Measurements from ENCODE around the genes HK3 and FGFR4.

- PRO-cap, result bidirectional peak, plus-strand start at chr5:176543074, minus-strand start at chr5:176543112; bidirectional peak, plus-strand start at chr5:176543541, minus-strand start at chr5:176543475
- RAMPAGE, long total RNA, 4 experiments, result start-site peak on the plus strand in 3 of 4 experiments, at chr5:176543559-176543621 at its widest, 43 to 130 reads per replicate
Measured at GRCh38 chr5:176542903-176543758, 5.9 kb upstream of the RNF44 start.

- PRO-cap, result bidirectional peak, plus-strand start at chr5:176553610, minus-strand start at chr5:176553403
- RAMPAGE, long total RNA, 4 experiments, result no peak in any of the 4 experiments
Measured at GRCh38 chr5:176553116-176553750, 4.1 kb downstream of the CDHR2 start.

GRCh38 chr5:176646838-176647309, 410 bp upstream of the TSPAN17 start:
- PRO-cap, result bidirectional peak, plus-strand start at chr5:176647402, minus-strand start at chr5:176647169
- RAMPAGE, long total RNA, 4 experiments, result no peak in any of the 4 experiments

DNA sequence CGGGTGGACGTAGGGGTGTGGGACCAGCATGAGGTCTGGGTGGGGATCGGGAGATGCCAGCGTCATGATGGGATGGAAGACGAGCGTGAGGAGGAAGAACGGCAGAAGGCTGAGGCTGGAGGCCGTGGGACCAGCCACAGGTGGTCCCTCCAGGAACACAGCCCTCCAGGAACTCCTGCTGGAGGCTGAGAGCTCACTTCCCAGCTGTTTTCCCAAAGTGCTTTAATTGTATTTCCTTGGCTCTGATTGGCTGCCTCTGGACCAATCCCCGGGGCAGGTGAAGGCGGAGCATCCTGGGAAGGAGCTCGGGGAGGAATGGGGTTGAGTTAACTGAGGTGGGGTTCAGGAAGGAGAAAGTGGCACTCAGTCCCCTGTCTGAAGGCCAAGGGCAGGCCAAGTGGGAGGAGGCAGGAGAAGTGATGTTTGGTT, 2.9 kb downstream of the TSPAN17 start:
- PRO-cap, result no peak
- RAMPAGE, long total RNA, 4 experiments, result no peak in any of the 4 experiments

GRCh38 chr5:176653413-176654030, 6.2 kb downstream of the TSPAN17 start:
- PRO-cap, result no peak
- RAMPAGE, long total RNA, 4 experiments, result no peak in any of the 4 experiments

GRCh38 chr5:176658833-176659666, 11.8 kb downstream of the TSPAN17 start:
- PRO-cap, result no peak
- RAMPAGE, long total RNA, 4 experiments, result no peak in any of the 4 experiments

DNA sequence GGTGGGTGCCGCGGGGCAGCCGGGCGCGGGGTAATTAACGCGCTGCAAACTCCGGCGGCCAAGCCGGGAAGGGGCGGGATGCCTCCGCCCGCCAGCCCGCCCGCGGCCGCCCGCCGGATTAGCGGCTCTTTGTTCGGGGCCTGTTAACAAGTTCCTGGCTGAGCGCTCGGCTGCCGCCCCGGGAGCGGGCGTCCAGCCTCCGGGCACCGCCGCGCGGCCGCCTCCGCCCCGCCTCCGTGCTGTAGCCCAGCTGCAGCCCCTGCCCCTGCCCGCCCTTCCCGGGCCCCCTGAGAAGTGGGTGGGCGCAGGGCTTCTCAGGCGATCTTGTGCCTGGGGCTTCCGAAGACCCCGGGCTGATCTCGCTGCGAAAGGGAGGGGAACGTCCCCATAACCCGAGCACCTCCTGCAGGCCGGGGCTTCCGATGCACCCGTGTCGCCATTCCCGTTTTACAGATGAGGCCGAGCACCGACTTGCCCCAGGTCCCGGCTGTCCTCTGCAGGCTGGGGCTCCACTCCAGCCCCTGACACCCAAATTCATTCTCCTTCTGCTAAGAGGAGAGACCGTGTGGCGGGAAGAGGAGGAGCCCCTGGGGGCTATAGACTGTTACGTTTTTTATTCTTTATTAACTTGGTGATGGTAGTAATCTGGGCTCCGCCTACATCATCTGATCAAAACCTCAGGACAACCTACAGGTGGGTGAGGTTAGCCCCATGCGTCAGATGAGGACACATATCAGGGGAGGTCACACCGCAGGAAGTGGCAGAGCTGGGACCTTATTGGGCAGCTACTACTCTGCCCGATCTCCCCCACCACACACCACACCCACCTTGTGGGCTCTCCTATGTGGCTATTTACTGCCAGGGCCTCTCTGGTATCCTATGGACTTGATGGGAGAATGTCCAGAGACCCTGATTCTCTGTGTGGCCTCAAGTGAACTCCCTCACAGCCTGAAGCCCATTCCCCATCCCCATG, 7.8 kb downstream of the UNC5A start:
- PRO-cap, result no peak
- RAMPAGE, long total RNA, 4 experiments, result no peak in any of the 4 experiments

GRCh38 chr5:176899246-176900017, at the start of gene HK3:
Gene HK3 (minus strand): TSS chr5:176899346.
- PRO-cap, result no peak
- RAMPAGE, long total RNA, 4 experiments, result start-site peak on the minus strand in 2 of 4 experiments, at chr5:176899340-176899346 at its widest, 11 to 12 reads per replicate

DNA sequence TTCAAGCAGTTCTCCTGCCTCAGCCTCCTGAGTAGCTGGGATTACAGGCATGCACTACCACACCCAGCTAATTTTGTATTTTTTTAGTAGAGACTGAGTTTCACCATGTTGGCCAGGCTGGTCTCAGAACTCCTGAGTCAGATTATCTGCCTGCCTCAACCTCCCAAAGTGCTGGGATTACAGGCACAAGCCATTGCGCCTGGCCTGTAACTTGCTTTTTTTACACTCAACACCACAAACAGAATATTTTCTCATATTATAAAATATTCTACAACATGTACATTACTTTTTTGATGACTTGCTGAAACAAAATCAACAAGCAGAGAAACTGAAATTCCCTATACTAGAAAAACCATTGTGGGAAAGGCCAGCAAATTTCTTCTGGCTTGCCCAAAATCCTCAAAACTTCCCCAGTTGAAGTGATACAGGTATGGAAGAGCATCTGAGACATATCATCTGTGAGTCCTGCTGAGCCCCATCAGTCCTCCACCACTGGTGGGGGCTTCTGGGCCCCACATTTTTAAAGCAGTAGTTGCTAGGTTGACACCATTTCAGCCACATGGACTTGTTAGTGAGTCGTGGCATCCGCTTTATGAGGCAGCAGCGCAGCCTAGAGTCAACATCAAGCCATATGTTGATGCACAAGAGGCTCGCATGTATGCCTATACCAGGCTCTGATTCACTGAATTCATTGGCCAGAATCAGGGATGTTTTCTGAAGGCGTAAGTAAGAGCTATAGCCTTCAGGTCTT, 26.6 kb downstream of the ZNF346 start:
- PRO-cap, result no peak
- RAMPAGE, long total RNA, 4 experiments, result no peak in any of the 4 experiments

- PRO-cap, result unidirectional peak, plus-strand start at chr5:177086882; unidirectional peak, plus-strand start at chr5:177087294; unidirectional peak, plus-strand start at chr5:177087380
- RAMPAGE, long total RNA, 4 experiments, result start-site peak on the plus strand in 3 of 4 experiments, at chr5:177086861-177087497 at its widest, 9 to 127 reads per replicate
Measured at GRCh38 chr5:177086768-177087680, at the start of gene FGFR4. Gene FGFR4 (plus strand): TSS chr5:177086915.

DNA sequence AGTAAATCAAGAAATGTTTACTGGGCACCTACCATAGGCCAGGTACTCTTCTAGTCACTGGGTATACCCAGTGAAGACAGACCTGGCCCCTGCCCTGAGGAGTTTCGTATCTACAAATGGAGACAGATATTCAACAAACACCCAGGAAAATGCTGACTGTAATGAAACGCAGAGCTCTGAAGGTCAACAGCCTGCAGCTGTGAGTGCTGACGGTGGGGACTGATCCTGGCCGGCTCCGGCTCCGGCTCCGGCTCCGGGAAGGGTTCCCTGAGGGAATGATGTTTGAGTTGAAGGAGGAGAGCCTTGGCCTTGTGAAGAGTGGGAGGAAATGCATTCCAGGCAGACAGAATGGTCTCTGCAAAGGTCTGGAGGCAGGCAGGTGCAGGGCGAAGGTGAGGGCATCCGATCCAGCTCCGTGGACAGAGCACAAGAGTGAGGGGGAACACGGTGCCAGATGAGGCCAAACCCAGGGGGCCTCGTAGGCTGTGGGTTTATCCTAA, 23.1 kb downstream of the FGFR4 start:
- PRO-cap, result no peak
- RAMPAGE, long total RNA, 4 experiments, result no peak in any of the 4 experiments

GRCh38 chr5:177134331-177135083, 934 bp downstream of the NSD1 start:
- PRO-cap, result bidirectional peak, plus-strand start at chr5:177134525, minus-strand start at chr5:177134590
- RAMPAGE, long total RNA, 4 experiments, result no peak in any of the 4 experiments

DNA sequence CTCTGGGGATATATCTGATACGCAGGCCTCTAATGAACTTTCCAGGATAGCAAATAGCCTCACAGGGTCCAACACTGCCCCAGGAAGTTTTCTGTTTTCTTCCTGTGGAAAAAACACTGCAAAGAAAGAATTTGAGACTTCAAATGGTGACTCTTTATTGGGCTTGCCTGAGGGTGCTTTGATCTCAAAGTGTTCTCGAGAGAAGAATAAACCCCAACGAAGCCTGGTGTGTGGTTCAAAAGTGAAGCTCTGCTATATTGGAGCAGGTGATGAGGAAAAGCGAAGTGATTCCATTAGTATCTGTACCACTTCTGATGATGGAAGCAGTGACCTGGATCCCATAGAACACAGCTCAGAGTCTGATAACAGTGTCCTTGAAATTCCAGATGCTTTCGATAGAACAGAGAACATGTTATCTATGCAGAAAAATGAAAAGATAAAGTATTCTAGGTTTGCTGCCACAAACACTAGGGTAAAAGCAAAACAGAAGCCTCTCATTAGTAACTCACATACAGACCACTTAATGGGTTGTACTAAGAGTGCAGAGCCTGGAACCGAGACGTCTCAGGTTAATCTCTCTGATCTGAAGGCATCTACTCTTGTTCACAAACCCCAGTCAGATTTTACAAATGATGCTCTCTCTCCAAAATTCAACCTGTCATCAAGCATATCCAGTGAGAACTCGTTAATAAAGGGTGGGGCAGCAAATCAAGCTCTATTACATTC, 76.6 kb downstream of the NSD1 start:
- PRO-cap, result no peak
- RAMPAGE, long total RNA, 4 experiments, result start-site peak on the plus strand in 1 of 4 experiments, centred at position 218 of the sequence, 11 reads per replicate

DNA sequence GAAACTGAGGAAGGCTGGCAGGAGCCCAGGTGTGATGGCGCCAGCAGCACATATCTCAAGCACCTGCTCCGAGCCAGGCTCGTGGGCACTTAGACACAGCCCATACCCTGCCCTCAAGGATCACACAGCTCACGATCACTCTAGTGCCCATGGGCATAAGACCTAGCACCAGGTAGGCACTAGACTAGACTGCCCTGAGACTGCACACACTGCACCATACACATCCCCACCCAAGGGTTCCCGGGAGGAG, 659 bp downstream of the F12 start:
- PRO-cap, result no peak
- RAMPAGE, long total RNA, 4 experiments, result no peak in any of the 4 experiments

DNA sequence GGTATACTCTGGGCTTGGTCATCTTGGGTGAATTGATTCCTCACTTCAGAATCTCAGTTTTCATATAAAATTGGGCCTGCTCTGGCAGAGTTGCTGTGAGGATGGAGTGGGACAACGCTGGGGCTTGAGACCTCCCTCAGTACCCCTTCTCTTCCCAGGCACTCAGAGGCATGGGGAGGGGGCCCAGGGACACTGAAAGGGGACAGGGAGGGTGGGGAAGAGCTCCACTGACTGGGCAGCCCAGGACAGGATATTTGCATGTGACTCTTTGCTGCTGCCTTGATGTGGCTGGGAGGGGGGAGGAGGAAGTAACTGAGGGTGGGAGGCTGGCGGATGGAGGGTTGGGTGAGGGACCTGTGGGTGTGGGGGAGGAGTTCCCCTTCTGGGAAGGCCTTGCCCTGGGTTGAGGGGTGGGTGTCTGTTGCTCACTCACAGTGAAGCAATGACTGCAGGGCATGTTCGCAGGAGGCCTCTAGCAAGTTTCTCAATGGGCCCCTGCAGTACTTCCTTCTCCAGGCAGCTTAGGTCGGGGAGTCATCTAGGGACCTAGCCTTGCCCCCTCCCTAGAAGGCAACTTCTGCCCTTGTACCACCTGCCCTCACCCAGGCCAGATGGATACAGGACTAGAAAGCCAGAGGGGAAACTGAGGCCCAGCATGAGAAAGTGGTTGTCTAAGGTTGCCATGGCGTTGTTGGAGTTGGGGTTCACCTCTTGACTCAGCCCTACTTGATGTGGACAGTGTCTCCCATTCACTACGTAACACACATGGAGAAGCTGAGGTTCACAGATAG, 2.8 kb downstream of the GRK6 start:
- PRO-cap, result bidirectional peak, plus-strand start at position 311 of the sequence, minus-strand start at position 256 of the sequence
- RAMPAGE, long total RNA, 4 experiments, result no peak in any of the 4 experiments

DNA sequence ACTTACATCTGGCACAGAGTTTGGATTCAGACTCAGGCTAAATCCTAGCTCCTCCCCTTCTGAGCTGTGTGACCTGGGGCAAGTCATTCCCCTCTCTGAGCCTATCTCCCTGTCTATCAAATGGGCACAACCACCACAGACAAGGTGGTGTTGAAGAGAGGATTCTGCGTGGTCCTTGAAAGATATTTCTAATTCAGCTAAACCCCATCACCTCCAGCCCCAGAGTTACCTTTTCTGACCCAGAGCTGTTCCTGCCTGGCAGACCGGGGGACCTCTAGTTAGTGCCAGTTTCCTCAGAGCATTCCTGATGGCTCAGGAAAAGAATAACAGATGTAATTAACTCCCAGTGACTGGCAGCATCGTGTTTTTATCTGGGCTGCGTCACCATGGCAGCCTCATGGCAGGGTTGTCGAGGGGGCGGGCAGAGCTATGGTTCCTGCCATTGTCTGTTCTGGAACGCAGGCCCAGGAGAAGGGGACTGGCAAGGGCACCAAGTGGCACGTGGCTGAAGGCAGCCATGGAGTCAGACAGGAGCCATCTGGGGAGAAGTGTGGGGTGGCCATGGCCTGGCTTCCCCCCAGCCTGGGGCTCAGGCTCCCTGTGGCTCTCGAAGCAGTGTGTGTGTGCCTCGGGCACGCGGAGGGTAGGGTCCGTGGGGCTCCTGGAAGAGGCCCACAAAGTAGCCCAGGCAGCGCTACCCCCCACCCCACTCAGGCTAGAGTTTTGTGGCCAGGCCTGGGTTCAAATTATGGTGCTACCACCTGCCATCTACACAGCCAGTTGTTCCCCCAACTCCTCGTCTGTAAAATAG, 6.6 kb downstream of the PRR7 start:
- PRO-cap, result no peak
- RAMPAGE, long total RNA, 4 experiments, result no peak in any of the 4 experiments

- PRO-cap, result no peak
- RAMPAGE, long total RNA, 4 experiments, result start-site peak on the minus strand in 4 of 4 experiments, at chr5:177467018-177467856 at its widest, 11 to 60 reads per replicate
Measured at GRCh38 chr5:177466781-177467989, 6.2 kb downstream of the DBN1 start.

DNA sequence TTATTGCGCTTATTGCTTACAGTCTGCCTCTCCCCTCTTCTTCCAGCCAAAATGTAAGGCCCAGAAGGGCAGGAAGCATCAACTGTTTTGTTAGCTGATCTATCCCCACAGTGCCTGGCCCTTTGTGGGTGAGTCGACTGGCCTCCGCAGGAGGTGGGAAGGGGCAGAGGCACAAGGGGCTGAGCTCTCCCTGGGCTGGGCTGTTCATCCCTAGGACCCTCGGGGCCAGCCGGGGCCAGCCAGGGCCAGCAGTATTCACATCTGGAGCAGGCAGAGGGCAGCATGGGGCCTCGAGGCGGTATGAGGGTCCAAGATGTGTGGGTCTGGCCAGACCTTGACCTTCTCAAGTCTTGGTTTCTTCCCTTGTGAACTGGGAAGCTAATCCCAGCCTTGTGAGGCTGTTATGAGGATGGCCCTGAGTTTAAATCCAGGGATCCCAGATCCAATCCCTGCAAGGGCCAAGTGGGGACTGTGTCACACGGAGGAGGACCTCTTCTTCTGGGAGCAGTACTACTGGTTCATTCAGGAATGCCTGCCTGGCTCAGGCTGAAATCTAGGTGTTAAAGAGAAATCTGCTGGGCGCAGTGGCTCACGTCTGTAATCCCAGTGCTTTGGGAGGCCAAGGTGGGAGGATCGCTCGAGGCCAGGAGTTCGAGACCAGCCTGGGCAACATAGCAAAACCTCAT, 11.8 kb upstream of the DBN1 start:
- PRO-cap, result no peak
- RAMPAGE, long total RNA, 4 experiments, result no peak in any of the 4 experiments

DNA sequence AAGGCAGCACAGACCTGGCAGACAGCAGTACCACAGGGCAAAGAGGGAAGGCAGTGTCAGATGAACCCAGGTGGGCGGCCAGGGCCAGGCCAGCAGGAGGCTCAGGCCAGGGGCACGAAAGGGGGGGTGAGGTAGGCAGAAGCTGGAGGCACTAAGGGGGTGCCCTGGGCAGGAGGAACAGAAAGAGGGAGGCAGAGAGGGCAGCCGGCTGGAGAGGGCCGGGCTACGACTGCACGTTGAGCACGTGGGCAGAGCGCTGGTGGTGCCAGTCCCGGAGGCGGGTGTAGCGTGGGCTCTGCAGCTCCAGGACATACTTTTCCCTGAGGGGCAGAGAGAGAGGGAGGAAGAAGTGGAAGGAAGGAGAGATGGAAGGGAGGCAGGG, 7.1 kb downstream of the PDLIM7 start:
- PRO-cap, result no peak
- RAMPAGE, long total RNA, 4 experiments, result no peak in any of the 4 experiments

GRCh38 chr5:177516448-177516859, 307 bp downstream of the DDX41 start:
- PRO-cap, result no peak
- RAMPAGE, long total RNA, 4 experiments, result no peak in any of the 4 experiments